Renal cortical epithelial cell (primary cell): ENCODE measurements around the gene SOX11.

DNA sequence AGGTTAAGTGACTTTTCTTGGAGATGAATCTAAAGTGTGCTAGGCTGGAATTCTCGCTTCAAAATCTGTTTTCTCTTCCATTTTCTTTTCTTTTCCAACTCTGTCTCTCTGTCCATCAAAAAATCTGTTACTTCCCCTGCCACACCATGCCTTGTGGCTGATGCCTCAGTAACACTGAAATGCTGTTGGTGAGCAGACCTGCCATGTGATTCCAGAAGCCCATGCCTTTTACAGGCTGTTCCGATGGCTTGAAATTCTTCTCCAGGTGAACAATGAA, 633.2 kb upstream of the SOX11 start:
- RRBS: no CpG with 5 or more reads among the region's 2 CpGs

DNA sequence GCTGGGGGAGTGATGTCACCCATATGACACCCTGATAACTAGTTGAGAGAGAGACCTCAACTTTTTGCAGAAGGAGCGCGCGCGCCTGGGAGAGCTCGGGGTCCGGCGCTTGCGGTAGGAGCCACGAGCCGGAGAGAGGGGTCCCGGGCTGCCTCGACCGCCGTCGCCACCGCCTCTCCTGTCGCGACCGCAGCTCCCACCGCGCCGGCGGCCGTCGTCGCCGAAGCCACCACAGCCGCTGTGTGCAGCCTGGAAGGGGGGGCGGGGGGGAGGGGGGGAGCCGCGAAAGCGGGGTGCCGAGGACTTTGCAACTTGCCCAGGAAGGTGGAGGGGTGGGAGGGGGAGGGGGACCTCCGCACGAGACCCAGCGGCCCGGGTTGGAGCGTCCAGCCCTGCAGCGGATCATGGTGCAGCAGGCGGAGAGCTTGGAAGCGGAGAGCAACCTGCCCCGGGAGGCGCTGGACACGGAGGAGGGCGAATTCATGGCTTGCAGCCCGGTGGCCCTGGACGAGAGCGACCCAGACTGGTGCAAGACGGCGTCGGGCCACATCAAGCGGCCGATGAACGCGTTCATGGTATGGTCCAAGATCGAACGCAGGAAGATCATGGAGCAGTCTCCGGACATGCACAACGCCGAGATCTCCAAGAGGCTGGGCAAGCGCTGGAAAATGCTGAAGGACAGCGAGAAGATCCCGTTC, at the start of gene SOX11:
TSS of gene SOX11 (plus strand) at position 67 of the 698 bp plus-strand sequence.
- RRBS: 2% methylated on average over 27 of the region's 63 CpGs

DNA sequence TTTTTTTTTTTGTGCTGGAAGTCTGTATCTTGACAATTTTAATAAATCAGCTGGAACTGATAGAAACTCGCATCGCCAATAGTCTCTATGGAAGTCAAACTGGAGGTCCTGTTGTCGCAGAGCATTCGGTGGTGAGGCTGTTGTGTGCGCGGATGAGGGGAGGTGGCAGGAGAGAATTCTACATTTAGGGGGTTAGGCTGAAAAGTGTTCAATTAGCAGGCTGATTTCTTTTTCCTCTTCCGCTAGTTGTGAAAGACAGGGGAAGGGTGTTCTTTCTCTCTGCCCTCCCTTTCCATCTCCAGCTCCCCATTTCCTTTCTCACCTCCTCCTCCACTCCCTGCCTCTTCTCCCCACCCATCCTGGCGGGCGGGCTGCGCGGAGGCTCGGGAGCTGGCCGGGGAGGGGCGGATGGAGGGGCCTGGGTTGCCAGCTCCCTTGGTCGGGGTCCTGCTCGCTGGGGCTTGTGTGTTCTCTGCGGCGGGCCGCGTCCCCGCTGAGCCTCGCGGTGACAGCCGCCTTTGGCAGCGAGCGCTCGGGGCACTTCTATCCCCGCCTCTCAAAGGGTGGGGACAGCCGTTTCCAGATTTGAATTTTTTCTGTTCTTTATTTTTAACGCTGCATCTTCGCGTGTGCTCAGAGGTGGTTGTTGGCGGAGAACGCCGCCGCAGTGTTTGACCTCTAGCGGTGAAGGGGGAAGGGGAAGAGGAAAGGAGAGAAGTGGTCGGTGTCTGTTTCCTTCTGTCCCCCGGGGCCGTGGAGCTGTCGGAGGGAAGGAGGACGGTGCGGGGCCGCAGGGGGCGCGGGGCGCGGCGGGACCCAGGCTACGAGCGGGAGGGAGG, 3.6 kb downstream of the SOX11 start:
- RRBS: no CpG with 5 or more reads among the region's 51 CpGs

- RRBS: no CpG with 5 or more reads among the region's 5 CpGs
Observed at GRCh38 chr2:5786856-5787307, 94.7 kb downstream of the SOX11 start.

DNA sequence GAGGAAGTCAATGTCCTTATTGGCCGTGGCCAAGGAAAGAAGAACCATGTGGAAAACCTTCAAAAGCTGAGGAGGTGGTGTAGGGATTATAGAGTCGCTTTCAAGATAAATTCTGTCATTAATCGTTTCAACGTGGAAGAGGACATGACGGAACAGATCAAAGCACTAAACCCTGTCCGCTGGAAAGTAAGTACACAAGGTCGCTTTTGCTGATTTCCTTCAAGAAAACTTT, 9.3 kb downstream of the RSAD2 start:
- RRBS: no CpG with 5 or more reads among the region's 7 CpGs

DNA sequence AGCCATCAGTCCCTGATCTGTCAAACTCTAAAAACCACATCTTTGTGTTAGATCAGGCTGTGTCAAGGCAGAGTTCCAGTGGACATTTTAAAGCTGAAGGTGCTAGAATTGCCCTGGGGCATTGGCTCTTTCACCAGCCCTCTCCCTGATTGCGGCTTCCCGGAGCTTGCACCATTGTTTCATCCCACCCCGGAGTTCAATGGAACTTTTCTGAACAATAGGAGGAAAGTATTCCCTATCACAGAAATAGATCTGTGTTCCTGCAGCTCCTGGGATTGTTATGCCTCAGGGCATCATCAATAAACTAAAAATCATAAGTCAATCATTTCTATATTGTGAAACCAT, 110.3 kb downstream of the RNF144A start:
- RRBS: no CpG with 5 or more reads among the region's 3 CpGs

- RRBS: no CpG with 5 or more reads among the region's 5 CpGs
Observed at GRCh38 chr2:7046610-7047457, 129.6 kb downstream of the RNF144A start.

- RRBS: no CpG with 5 or more reads among the region's 11 CpGs
Observed at GRCh38 chr2:7610010-7610580, 692.9 kb downstream of the RNF144A start.

GRCh38 chr2:8305071-8305959, 376.5 kb upstream of the ID2 start:
- RRBS: no CpG with 5 or more reads among the region's 9 CpGs

DNA sequence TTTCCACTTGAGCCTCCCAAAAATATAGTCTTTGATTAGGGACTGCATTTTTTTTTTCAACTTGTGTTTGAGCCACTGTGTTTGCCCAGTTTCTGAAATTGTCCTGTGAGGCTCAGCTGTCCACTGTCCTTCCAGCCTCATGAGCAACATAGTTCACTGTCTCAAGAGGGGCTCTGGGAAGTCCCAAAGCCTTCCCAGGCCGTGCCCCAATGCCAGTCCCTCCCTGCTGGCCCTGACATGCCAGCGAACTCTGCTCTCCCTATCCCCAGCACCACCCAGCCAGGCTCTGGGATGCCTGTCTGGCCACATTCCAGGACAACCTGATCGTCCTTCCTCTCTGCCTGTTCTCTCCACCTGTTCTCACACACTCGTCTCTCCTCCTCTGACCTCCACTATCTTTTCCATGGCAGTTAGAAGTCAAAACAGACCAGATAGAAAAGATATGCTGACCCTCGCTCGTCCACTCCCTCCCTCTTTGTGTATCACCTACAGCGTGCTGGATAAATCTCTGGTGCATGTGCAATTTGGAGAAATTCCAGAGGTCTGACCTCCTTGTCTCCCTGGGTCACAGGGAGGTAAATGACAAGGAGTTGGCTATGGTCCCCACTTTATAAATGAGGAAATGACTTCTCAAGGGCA, 277.9 kb upstream of the ID2 start:
- RRBS: no CpG with 5 or more reads among the region's 7 CpGs

DNA sequence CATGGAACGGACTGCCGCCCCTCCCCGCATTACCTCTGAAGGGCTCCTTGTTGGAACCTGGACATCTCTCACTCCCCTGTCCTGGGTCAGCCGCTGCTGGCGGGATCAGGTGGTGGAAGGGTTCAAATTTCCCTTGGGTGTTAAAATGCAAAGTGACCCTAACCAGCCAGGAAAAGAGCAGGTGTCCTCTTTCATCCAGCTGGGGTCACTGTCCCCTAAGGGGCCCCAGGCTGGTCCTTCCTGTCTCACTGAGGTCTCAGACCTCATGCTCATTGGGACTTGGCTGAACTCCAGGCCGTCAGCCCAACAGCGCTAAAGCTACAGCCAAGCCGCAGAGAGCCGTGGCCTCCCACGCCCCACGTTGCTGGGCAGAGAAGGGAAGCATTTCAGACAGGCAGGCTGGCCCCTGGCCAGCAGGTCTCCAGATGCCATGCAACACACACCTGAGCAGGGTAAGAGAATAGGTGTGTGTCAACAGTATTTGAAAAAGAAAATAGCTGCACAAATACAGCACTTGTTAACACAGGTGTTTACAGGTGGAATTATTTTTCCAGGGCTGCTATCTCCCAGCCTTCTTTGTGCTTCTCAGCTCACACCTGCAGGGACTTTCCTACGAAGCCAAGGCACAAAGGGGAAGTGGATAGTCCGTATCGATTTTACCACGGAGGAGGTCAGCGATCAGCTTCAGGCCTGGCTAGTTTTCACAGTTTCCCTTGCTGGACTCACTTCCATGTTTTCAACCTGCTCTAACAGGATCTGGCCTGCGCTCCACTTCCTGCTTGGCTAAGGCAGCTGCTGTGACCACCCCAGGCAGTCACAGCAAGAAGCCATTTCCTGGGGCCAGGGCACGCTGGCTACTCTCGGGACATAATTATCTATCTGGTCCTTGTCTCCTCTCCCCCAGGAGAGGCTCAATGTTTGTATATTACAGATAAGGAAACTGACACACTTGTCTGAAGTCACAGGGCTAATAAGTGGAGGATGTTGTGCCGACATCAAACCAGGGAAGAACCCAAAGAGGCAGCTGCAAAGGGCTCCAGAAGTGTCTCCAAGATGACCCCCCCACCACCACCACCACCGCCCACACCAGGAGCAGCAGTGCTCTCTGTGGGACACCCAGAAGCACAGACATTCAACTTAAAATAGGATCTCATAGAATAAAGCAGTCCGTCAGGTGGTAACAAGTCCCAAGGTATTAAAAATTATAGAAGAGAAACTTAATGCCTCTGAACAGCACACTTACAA, 156.0 kb upstream of the ID2 start:
- RRBS: no CpG with 5 or more reads among the region's 22 CpGs

DNA sequence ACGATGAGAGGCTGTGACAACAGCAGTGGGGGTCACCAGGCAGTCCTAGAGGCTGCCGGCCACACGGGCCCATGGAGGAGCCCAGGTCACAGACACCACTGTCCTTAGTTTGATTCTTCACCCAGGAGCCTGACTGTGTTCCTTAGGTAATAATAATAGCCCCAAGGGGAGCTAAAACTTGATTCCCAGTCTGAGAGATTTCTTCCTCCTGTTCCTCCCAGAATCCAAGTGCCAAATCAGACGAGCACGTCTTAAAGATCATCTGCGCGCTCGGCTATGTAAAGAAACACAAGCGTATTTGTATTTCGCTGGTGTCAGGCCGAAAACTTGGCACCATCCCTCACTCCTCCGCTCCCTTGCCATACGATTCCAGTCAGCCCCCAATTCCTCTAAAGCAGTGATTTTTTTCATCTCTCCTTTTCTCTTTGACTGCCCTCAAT, 131.0 kb upstream of the ID2 start:
- RRBS: no CpG with 5 or more reads among the region's 13 CpGs

- RRBS: 1% methylated on average over 20 of the region's 100 CpGs
Observed at GRCh38 chr2:8678606-8679608, 2.9 kb upstream of the ID2 start.

GRCh38 chr2:8680849-8681717, 773 bp upstream of the ID2 start:
- RRBS: 3% methylated on average over 4 of the region's 29 CpGs

DNA sequence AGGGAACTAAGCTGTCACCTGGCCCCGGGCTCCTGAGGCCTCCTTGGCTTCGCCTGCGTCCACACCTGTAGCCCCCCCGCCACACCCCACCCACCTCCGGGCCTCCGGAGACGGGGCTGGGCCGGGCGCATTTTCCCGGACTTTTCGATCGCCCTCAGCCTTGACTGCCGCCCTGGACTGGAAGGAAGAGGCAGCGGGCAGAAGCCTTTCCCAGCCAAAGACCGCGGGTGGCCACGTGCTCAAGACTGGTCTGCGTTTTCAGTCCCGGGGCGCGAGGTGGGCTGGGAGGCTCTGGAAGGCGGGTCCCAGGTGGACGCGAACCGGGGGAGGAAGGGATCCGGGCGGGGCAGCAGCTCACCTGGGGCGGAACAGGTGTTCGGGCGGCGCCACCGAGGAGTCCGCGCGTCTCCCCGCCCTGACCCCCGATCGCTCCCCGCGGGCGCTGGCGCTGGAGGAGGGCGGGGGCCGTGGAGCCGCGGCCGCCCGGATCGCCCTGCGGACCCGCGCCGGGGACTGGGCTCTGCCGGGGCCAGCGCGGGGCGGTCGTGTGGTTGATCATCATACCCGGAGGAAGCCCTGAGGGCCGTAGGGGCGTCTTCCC, 3.2 kb downstream of the ID2 start:
- RRBS: 2% methylated on average over 16 of the region's 61 CpGs

DNA sequence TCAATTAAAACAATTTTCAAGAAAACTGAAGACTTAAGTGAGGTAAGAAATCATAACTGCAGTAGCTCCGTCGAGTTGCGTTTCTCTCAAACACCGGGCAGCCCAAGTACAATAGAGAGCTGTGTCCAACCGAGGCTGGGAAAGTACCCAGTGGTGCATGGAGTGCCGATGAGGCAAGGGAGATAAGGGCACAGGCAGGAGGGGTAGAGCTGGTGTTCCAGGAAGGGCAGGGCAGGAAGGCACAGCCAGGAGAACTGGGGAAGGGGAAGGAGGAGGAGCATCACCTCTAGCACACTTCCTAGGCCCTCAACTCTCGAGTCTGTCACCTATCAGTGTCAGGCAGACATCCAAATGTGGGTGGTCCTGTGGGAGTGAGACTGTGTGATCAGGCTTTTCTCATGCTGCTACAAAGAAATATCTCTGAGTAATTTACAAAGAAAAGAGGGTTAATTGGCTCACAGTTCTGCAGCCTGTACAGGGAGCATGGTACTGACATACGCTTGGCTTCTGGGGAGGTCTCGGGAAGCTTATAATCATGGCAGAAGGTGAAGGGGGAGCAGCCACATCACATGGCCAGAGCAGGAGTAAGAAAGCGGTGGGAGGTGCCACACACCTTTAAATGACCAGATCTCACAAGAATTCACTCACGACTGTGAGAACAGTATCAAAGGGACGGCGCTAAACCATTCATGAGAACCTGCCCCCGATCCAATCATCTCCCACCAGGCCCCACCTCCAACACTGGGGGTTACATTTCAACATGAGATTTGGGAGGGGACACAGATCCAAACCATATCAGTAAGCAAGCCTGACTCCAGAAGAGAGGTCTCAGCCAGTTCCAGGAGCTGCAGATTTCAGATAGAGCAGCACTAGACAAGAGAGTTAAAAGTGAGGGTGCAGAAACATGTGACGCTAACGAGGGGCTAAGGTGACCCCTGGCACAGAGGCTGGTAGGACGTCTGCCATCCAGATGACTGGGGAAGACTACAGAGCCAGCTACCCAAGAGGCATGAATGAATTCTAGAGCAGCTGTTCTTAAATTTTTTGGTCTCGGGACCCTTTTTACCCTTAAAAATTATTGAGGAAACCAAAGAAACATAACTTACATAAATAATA, 75.7 kb downstream of the MBOAT2 start:
- RRBS: no CpG with 5 or more reads among the region's 18 CpGs

DNA sequence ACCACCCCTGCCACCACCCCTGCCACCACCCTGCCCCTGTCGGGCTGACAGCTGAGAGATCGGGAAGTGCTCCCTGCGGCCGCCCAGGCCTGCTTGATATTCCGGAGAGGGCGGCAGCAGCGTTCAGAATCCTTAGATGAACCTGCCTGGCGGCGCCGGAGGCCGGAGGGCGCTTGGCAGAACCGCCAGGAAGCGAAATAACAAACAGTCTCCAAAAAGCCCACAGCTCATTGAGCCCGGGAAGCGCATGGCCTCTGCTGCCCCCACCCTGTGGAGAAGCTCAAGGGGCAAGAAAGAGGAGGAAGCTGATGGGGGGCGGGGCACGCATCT, 92.2 kb upstream of the MBOAT2 start:
- RRBS: 9% methylated on average over 11 of the region's 18 CpGs

DNA sequence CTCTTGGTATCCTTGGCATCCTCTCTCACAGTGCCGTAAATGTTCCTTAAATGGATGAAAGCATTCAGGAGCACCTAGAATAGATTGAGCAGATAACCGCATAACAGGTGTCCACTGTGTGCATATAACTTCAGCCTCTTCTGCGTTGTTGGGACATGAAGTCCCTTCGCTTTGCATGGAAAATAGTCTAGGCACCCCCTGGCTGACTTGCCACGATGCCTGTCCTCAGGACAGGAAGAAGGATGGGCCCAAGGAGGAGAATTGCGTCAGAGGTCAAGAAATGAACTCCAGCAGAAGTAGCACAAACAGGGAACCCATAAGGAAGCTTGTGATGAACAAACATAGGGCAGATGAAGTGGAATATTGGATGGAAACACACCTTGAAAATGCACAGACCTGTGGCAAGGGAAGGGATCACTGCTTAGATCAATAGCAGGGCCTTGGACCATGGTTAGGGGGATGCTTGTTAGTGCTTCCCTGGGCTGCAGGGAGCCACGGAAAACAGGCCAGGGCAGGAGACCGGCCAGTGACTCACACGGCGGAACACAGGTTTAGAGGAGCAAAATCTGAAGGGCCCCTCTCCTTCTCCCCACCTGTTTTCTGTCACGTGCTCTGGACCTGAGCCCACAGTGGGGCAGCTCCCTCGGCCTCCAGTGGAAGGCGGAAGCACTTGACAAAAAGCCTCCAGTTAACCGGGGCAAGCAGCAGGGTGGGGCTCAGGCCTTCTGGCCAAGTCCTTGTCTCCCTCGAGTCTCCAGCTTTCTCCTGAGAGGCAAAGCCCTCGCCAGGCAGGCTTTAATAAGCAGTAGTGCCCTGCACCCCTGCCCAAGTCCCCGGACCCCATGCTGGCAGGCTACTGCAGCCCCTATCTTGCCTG, 99.2 kb upstream of the ASAP2 start:
- RRBS: no CpG with 5 or more reads among the region's 17 CpGs

GRCh38 chr2:9238862-9239155, 32.2 kb downstream of the ASAP2 start:
- RRBS: no CpG with 5 or more reads among the region's 6 CpGs

- RRBS: no CpG with 5 or more reads among the region's 8 CpGs
Observed at GRCh38 chr2:9339561-9340115, 83.7 kb downstream of the ITGB1BP1 start.